Kidney (tissue), 2 donors: ENCODE data around the genes OR4C13, OR4C15, OR5D14, OR8H3, OR8K1, OR9G1, LRRC55, SSRP1 and SERPING1.

DNA sequence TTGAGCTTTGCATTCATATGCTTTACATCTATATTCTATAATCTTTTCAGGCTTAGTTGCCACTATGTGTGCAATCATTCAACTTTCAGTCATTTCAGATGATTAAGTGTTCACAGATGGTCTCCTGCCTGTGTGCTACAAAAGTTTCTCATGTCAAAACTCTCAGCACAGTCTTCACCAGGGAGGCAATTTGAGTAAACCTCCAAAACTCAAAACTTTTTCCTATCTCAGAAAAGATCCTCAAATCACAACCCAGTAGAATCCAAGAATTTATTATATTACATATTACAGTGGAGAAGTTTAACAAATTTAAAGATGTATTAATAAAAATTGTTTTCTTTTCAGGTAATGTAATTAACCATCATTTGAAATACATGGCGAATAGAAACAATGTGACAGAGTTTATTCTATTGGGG lies at the start of gene OR4C13:
TSS of gene OR4C13 (plus strand) at position 343 of the 416 bp plus-strand sequence.
- PRO-cap = no peak
- RRBS = no CpG with 5 or more reads among the region's 1 CpG

DNA sequence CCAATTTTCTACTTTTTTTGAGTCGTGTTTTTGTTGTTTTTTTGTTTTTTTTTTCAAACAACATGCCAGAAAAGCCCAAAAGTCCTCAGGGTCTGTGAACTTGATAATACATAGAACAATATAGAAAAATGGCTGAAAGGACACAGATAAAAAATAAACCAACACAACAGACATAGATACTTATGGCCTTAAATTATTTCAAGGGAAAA lies 208.4 kb upstream of the OR4C12 start:
- PRO-cap = no peak
- RRBS = no CpG with 5 or more reads among the region's 1 CpG

DNA sequence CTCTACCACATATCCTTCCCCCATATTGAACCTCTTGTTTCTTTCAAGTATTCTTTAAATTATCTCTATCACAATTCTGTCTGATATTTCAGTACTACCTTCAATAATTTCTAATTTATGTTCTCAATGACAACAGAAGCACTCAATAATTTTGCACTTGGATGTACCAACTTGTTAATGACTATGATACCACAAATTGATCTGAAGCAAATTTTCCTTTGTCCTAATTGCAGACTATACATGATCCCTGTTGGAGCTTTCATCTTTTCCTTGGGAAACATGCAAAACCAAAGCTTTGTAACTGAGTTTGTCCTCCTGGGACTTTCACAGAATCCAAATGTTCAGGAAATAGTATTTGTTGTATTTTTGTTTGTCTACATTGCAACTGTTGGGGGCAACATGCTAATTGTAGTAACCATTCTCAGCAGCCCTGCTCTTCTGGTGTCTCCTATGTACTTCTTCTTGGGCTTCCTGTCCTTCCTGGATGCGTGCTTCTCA lies at the start of gene OR4C15:
TSS of gene OR4C15 (plus strand) at position 280 of the 498 bp plus-strand sequence.
- PRO-cap = no peak
- RRBS = no CpG with 5 or more reads among the region's 1 CpG

DNA sequence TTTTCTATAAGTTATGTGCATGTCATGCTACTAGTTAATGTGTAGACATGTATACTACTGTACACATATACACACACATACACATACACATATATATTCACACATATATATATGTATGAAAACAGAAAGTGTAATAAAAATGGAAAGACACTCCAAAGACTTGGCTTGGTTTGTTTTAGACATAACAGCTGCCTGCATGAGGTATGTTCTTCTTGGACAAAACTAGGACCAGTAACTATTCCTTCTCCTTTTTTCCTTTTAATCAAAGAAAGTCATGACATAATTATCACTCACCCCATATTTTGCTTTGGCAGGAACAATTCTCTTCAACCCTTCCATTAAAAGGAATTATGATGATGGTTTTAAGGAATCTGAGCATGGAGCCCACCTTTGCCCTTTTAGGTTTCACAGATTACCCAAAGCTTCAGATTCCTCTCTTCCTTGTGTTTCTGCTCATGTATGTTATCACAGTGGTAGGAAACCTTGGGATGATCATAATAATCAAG lies at the start of gene OR5D14:
TSS of gene OR5D14 (plus strand) at position 351 of the 506 bp plus-strand sequence.
- PRO-cap = no peak

- PRO-cap = no peak
- RRBS = no CpG with 5 or more reads among the region's 6 CpGs
These were observed at the start of gene OR8H3 for GRCh38 chr11:56122178-56122520. Gene OR8H3 (plus strand): TSS chr11:56122373.

GRCh38 chr11:56345809-56346236 lies at the start of gene OR8K1:
Gene OR8K1 (plus strand): TSS chr11:56346039.
- PRO-cap = no peak
- RRBS = no CpG with 5 or more reads among the region's 1 CpG

- PRO-cap = no peak
- RRBS = no CpG with 5 or more reads among the region's 5 CpGs
These were observed at the start of gene OR9G1 for GRCh38 chr11:56698678-56699328. Gene OR9G1 (plus strand): TSS chr11:56699095.

GRCh38 chr11:57181637-57182104 lies at the start of gene LRRC55:
Gene LRRC55 (plus strand): TSS chr11:57181953.
- PRO-cap = no peak
- RRBS = 80% methylated on average over 3 of the region's 6 CpGs

DNA sequence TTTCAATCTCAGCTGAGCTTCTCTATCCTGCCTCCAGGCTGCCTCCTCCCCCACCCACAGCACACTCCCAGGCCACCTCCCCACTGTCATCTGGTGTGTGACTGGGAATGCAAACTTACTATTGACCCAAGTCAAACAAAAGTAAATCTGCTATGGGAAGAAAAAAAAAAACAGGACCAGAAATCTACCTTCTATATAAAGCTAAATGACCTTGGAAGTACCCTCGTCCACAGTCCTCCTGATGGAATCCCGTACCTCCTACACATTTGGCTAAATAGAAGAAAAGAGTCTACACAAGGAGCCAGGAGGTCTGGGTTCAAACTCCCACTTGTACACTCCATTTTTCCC lies 3.6 kb downstream of the TNKS1BP1 start:
- PRO-cap = no peak
- RRBS = no CpG with 5 or more reads among the region's 2 CpGs

- PRO-cap = bidirectional peak, plus-strand start at chr11:57324339, minus-strand start at chr11:57324461
- RRBS = 4% methylated on average over 32 of the region's 51 CpGs
These were observed 548 bp downstream of the TNKS1BP1 start for GRCh38 chr11:57324027-57324780.

- PRO-cap = no peak
- RRBS = no CpG with 5 or more reads among the region's 8 CpGs
These were observed 4.9 kb downstream of the SSRP1 start for GRCh38 chr11:57330716-57331229.

GRCh38 chr11:57334947-57336225 lies at the start of gene SSRP1:
Gene SSRP1 (minus strand): TSS chr11:57335892.
- PRO-cap = bidirectional peak, plus-strand start at chr11:57335971, minus-strand start at chr11:57335870
- RRBS = 2% methylated on average over 25 of the region's 80 CpGs

GRCh38 chr11:57457795-57459116 lies 2.1 kb upstream of the RTN4RL2 start:
- PRO-cap = no peak
- RRBS = 5% methylated on average over 25 of the region's 63 CpGs

DNA sequence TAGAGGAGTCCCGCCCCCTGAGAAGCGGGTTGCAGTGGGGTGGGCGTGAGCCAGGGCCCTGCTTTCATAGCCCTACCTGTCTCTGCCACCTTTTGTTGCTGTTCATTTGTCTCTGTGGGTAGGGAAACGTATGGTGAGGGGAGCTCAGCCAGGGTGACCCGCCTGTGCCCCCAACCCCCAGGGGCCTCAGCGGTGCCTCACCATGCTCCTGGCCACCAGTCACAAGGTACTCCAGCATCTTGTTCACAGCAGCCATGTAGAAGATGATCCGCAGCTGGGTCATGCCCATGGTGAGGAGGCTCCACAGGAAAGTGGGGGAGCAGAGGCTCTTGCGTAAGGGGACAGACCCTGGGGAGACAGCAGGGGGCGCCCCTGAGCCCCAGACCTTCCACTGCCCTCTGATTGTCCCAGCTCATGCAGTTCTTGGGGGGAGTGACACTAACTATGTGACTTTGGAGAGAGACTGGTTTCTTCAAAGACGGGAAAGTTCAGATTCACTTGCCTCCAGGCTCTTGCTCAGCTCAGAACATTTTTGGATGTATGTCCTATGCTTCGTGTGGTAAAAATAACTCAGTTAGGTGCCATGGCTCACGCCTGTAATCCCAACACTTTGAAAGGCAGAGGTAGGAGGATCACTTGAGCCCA lies 23.9 kb downstream of the SLC43A1 start:
- PRO-cap = no peak
- RRBS = no CpG with 5 or more reads among the region's 12 CpGs

DNA sequence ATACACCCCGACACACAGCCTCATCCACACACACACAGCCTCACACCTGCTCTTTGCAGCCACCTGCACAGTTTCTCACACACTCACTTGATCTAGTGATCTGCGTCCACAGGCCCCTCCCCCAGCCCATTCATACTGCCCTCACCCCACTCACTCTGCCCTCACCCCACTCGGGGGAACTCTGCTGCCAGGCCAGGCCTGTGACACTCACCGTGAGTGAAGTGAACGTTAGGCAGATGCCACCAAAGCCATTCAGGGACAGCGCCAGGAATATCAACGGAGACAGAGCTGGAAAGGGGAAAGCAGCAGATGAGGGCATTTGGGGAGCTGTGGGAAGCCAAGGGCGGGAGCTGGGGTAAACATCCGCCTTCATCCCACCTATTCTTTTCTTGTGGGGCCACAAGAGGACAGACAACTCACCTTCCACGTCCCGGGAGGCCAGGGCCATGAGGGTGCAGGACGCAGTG lies 14.9 kb downstream of the SLC43A1 start:
- PRO-cap = no peak
- RRBS = no CpG with 5 or more reads among the region's 12 CpGs

GRCh38 chr11:57566749-57567463 lies 566 bp downstream of the UBE2L6 start:
- PRO-cap = unidirectional peak, plus-strand start at chr11:57567327
- RRBS = no CpG with 5 or more reads among the region's 12 CpGs

GRCh38 chr11:57597188-57597810 lies at the start of gene SERPING1:
Gene SERPING1 (plus strand): TSS chr11:57597685.
- PRO-cap = bidirectional peak, plus-strand start at chr11:57597685, minus-strand start at chr11:57597560
- RRBS = no CpG with 5 or more reads among the region's 12 CpGs

GRCh38 chr11:57637496-57638043 lies 12.1 kb downstream of the YPEL4 start:
- PRO-cap = no peak
- RRBS = no CpG with 5 or more reads among the region's 24 CpGs

- PRO-cap = no peak
- RRBS = no CpG with 5 or more reads among the region's 2 CpGs
These were observed 15.1 kb downstream of the CTNND1 start for GRCh38 chr11:57776579-57777305.

- PRO-cap = bidirectional peak, plus-strand start at chr11:57778771, minus-strand start at chr11:57778577
- RRBS = no CpG with 5 or more reads among the region's 6 CpGs
These were observed 17.0 kb downstream of the CTNND1 start for GRCh38 chr11:57778435-57779194.